Thoracic aorta endothelial cell (primary cell): ENCODE data around the genes PRPF38A and CPT2.

DNA sequence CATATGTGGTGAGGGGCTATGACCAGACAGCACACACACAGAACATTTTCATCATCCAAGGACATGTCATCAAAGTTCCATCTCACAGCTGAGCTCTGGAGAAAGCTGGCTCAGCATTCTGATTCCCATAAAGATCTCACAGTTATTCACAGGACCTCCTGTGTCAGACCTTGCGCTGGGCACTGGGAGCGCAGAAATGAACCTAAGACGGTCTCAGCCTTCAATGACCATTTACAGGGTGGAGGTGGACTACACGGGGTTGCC, 1.0 kb downstream of the CC2D1B start:
- CAGE, long polyA plus RNA, result no peak

DNA sequence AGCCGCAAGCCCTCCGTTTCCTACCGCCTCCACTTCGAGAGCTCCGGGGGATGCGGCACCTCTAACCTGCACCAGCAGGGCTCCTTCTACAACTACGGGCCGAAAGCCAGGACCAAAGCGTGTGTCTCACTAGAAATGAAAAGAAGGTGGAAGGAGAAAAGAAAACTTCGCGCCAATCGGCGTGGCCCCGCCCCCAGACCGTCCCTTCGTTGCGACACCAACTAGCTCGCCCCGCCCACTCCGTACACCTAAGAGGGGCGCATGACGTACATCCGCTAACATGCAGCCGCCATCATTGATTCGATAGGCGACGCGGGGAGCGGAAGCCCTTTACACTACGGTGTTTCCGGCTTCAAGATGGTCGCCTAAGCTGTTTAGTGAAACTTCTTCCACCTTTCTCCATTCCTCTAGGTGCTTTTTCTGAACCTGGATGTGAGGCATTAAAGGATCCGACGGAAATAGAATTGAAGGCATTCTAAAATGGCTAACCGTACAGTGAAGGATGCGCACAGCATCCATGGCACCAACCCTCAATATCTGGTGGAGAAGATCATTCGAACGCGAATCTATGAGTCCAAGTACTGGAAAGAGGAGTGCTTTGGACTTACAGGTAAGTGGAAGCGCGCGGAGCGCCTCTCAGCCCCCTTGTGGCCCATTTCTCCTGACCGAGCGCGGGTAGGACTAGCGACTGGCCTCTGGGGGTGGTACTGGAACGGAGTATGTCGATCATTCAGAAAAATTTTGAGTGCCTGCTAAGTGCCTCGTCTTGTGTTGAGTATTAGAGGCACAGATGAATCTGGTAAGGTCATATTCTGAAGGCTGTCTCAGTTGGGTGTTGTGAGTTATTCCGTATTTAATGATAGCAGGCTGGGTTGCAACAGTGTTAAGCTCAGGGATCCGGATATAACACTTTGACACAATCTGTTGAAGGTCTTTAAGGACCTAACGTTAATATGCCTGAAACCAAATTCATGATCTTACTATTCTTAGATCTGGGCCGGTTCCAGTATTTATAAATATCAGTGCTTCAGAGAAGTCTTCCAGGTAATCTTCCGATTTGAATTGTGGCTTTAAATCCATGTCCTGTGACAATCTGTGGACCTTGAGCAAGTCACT, at the start of gene PRPF38A:
Gene PRPF38A (plus strand): TSS at position 333 of the 1,116 bp plus-strand sequence.
- CAGE, long polyA plus RNA, result no peak

DNA sequence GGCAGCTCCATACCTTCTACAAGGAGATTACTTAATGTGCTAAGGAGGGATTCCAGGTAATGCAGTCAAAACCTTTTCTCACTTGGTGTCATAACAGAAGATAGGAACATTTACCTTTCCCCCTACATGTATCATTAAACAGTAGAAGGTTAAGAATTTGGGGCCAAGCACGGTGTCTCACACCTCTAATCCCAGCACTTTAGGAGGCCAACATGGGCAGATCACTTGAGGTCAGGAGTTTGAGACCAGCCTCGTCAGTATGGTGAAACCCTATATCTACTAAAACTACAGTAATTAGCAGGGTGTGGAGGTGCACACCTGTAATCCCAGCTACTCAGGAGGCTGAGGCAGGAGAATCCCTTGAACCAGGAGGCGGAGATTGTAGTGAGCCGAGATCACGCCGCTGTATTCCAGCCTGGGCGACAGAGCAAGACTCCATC, 4.8 kb downstream of the PRPF38A start:
- CAGE, long polyA plus RNA, result no peak

GRCh38 chr1:52481325-52482070, 71.4 kb downstream of the TUT4 start:
- CAGE, long polyA plus RNA, result no peak

- CAGE, long polyA plus RNA, result no peak
These were observed 2.4 kb downstream of the TUT4 start for GRCh38 chr1:52550512-52550843.

- CAGE, long polyA plus RNA, result no peak
These were observed 29.1 kb upstream of the ZYG11A start for GRCh38 chr1:52813237-52814167.

DNA sequence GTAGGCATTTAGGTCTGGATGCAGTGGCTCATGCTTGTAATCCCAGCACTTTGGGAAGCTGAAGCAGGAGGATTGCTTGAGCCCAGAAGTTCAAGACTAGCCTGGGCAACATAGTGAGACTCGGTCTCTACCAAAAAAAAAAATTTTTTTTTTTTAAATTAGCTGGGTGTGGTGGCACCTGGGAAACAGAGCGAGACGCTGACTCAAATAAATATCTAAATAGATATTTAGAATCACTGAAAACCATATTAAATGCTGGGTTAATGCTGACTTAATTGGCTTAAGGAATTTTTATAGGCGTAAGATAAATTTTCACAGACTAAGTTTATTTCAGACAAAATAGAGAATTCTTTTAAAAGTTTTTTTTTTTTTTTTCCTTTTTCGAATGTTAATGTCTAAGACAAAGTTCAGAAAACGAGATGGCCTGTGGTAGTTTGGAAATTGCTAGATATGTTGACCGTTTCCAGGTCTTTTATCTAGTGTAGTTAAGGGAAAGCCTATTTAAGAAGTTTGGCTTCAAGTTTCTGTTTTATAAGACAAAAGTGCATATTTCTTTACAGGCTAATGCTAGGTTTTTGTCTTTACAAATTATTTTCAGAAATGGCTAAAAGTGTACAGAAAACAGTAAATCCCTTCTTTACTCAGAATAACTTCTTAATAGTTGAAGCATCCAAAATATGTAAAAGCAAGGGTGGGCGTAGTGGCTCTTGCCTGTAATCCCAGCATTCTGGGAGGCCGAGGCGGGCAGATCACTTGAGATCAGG, 19.2 kb upstream of the ZYG11A start:
- CAGE, long polyA plus RNA, result no peak

GRCh38 chr1:52913002-52913464, 8.5 kb downstream of the ECHDC2 start:
- CAGE, long polyA plus RNA, result no peak

- CAGE, long polyA plus RNA, result no peak
These were observed 27.6 kb downstream of the PODN start for GRCh38 chr1:53089418-53090130.

- CAGE, long polyA plus RNA, result no peak
These were observed 13.2 kb upstream of the CPT2 start for GRCh38 chr1:53183244-53183965.

DNA sequence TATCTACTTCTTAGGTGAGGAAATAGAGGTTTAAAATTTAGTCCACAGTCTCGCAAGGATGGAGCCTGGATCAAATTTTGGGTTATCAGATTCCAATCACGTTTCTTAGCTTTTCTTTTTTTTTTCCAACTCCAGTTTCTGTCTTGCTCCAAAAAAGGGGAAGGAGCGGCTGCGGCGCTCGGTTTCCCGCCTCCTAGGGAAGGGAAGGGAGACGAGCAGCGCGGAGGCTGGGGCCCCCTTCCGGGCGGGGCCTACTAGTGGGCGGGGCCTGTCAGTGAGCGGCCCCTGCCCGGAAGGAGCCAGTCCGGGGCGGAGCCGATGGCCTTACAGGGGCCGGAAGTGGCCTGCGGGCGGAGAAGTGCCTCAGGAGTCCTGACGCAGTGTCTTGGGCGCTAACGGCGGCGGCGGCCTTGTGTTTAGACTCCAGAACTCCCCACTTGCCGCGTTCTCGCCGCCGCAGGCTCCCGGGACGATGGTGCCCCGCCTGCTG, at the start of gene CPT2:
Gene CPT2 (plus strand): TSS at position 353 of the 490 bp plus-strand sequence.
- CAGE, long polyA plus RNA, result no peak

GRCh38 chr1:53196962-53197682, 498 bp downstream of the CPT2 start:
- CAGE, long polyA plus RNA, result no peak

GRCh38 chr1:53213013-53213922, 7.2 kb downstream of the CZIB start:
- CAGE, long polyA plus RNA, result no peak

DNA sequence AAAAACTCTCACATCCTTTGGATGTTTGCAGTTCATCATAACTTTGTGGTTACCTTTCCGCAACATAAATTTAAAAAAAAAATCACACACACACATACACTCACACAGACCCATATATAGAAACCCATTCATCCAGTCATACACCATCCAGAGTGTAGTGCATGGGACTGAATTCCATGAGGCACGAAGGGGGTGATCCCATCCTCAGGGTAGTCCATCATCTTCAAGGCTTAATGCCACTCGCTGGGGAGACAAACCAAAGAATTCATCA, 8.4 kb upstream of the MAGOH start:
- CAGE, long polyA plus RNA, result no peak

DNA sequence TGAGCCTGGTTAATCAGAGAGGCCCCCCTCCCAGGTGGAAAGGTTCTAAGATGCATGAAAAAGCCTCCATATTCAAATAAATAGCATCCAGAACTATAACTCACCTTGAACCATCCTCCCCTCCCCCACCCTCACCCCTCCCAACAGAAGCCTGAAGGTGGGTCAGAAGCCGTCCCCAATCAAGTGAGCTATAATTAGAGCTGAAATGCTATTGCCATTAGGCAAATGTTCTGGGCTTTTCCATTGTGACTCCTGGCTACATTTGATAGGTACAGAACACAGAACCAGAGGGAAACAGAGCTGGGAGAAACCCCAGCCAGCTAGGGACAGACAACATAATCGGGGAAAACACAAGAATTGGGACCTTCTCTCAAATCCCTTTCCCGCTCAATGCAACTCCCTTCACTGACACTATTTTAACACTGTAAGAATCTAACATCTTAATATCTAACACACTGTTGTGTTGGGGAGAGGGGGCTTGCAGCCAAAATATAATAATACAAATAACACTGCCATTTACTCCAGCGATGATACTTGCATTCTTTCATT, 41.4 kb downstream of the LRP8 start:
- CAGE, long polyA plus RNA, result no peak

DNA sequence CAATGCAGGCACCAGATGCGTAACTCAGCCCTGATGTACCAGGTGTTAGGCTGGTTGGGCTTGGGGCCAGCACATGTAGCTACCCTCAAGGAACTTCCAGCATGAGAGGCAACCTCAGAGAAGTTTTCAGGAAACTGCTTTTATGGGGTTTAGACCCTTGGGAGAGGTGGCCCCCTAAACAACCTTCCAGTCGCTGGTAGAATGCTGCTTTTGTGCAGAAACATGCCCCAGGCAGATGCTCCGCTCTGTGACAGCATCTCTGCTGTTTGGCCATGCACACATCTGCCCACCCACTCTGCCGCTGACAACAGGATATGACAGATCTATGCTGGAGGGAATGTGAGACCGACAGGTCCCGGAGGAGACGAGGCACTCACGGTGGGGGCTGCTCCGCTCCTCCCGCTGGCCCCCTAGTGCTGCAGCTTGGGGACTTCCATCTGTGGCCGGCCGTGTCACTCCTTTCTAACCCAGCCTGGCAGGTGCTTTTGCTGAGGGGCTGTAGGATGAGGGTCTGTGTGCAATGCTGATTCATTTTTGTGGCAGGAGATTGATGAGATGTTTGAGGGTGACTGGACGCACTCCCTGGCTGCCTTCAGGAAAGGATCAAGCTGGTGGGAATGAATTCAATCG, 49.1 kb upstream of the DMRTB1 start:
- CAGE, long polyA plus RNA, result no peak

DNA sequence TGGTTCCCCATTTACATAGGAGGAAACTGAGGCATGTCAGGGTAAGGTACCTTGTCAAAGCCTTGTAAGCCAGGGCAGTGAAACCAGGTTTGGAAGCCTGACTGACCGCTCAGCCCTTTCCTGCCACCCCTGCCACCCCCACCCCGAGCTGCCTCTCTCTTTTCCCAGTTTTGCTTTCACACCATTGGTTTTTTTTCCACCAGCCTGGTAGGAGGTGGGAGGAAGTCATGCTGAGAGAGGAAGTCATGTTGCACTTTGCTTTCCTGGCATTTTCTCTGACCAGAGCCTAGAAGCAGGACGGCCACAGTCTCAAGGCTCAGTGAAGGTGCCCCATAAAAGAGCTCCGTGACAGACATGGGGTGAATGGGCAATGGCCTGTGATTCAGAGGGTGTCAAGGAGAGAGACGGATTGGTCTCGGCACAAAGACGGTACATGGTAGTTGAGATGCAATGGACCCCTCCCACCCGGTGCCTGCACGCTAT, 42.2 kb upstream of the DMRTB1 start:
- CAGE, long polyA plus RNA, result no peak

DNA sequence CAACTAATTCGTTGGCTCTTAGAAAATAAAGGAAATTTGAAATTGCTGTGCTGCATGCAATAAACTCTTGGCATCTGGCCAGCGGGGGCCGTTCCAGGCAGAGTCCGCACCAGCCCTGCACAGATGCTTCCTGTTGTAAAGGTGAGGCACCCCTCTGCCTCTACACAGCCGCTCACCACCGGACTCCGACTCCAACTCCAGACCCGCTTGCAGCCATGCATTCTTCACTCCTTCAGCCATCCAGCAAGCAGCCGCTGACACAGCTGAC, 57.0 kb downstream of the GLIS1 start:
- CAGE, long polyA plus RNA, result no peak

GRCh38 chr1:53765654-53766167, 26.7 kb upstream of the GLIS1 start:
- CAGE, long polyA plus RNA, result no peak

GRCh38 chr1:53795943-53796407, 42.1 kb downstream of the NDC1 start:
- CAGE, long polyA plus RNA, result no peak